Penis (tissue), 1 donor: ENCODE measurements around the genes PID1 and FBXO36.

- PRO-cap: no peak
Measured at GRCh38 chr2:227555278-227555981, 43.3 kb upstream of the SCYGR2 start.

GRCh38 chr2:227555982-227557177 is 42.3 kb upstream of the SCYGR2 start:
- PRO-cap: no peak

DNA sequence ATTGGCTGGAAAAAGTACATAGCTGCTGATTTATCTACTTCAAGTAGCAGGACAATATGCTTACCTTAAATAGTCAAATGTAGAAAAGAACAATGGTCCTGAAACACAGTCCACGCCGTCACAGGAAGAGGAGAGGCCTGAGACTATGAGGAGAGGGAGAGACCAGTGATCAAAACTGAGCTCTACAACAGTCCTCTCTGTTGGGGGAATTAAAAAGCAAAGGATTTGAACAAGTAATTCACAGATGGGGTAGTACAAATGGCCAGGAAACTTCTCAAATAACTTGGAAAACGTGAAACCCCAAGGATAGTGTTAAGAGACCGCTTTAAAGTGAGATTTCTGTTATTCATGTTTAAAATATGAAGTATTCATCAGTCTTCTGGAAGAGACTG is 20.1 kb downstream of the SCYGR8 start:
- PRO-cap: no peak

- PRO-cap: no peak
Measured at GRCh38 chr2:227805425-227806053, 8.1 kb upstream of the CCL20 start.

- PRO-cap: no peak
Measured at GRCh38 chr2:228179968-228181162, 1.1 kb downstream of the SPHKAP start.

DNA sequence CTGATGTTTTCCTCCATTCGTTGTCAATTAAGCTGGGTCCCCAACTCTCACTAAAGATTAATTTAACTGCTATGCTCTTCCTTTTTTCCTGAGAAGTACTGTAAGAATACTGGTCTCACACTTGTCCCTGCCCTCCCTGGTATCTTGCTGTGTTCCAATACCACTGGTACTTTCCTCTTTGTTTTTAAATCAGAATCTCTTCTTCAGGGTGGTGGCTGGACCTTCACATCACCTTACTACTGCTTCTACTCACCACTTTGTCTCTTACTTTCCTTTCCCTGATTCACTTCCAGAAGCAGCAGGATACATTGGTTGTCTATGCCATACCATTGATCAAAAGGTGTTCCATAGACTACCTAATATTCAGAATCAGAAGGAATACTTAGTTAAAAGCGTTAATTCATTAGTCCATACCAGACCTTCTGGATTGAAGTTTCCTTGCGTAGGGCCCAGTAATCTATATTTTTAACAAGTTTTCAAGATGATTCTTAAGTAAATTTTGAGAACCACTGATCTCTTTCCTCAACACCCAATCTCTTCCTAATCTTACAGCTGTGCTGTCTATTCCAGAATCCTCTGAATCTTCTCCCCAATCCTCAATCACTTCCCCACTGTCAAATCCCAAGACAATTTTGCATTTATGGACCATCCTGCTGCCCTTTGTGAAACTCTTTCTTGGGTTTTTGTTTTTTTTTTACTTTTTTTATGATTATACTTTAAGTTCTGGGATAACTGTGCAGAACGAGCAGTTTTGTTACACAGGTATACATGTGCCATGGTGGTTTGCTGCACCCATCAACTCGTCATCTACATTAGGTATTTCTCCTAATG is 195.2 kb downstream of the PID1 start:
- PRO-cap: no peak

DNA sequence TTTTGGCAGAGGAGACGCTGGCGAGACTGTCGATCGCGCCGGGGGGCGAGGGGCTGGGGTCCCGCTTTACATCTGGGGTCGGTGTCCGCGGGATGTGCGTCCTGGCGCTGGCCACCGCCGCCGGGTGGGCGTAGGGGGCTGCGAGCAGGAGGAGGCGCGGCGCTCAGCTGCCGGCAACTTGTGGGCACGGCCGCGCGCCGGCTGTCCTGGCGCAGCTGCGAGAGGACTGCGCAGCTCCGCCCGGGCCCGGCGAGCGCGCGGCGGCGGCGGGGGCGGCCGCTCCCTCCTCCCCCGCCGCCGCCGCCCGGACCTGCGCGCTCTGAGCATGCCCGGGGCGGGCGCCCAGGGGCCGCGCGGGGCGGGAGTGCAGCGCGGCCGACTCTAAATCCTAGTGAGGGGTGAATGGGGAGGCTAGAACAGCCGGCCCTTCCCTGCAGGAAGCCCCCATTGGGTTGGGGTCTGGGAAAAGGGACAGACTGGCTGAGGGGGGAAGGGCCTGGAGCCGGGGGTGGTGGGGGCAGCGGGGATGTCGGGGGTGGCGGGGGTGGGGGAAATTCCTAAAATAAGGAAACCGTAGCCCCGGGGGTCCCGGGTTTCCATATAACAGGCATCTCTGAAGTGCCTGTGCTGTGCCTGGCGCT is at the start of gene PID1:
Gene PID1 (minus strand): TSS at position 230 of the 641 bp plus-strand sequence.
- PRO-cap: bidirectional peak, plus-strand start at position 326 of the sequence, minus-strand start at position 224 of the sequence

DNA sequence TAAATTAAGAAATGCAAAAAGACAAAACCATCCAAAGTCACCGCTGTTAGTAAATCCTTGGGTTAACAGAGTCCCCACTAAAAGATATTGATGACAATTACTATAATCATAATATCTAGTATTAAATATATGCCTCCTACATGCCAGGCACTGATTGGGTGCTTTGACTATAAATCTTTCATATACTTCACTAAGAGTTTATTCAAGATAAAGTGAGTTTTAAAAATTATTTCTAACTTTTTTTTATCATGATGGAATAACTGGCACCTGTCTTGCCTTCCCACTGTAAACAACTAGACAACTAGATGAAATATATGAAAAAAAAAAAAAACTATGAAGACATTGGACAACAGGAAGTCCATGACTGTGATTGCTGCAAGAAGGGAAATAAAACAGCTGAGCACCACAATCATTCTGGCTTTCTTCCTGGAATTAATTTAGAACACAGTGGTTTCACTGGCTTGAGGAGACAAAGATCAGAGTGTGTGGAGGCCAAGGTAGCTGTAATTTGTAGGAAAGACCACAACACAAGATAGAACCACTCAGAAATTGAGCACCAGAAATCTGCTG is 121.0 kb upstream of the PID1 start:
- PRO-cap: no peak

DNA sequence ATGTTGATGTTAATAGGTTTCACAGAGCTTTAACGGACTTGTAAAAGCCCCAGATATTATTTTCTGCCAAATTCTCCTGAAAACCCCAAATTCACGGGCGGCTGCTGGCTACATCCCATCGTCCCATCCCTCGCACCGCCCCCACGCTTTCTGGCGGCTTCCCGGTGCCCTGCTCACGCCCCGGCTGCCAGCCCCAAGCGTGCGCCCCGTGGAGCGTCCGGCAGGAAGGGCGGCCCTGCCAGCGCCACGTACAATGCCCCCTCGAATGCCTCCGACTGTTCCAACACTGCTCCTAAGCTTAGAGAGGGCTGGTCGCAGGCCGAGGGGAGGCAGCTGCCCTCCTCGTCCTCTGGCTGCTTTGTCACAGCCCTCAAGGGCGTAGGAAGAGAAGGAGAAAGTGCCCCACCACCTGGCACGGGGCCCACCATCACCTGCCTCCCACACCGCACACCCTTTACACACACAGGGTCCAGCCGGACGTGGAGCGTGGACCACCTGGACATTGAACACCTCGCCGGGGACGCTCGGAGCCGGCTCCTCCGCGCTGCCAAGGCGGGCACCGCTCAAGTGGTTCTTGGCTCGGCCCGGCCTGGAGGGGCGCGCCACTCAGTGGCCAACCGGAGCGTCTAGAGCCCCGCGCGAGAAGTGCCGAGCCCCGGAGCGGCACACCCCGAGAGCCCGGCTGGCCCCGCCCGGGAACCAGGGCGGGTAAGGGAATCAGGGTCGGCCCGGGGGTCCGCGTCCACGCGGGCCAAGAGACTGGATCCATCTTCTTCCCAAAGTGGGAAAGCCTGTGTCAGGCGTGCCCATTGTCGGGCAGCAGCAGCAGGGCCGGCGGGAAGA is 881 bp downstream of the DNER start:
- PRO-cap: no peak

GRCh38 chr2:229921022-229921553 is 721 bp downstream of the TRIP12 start:
- PRO-cap: bidirectional peak, plus-strand start at chr2:229921457, minus-strand start at chr2:229921305

DNA sequence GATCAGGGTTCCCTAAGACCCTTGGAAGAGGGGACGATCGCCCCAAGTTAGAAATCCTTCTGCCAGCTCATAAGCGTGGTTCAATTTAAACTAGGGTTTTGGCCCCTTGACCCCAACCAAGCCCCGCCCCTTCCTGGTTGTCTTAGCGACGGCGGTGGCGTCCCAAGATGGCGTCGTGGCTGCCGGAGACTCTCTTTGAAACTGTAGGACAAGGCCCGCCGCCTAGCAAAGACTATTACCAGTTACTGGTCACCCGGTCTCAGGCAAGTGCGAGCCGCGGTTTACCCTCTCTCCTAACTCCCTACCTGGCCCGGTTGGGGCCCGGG is at the start of gene FBXO36:
Gene FBXO36 (plus strand): TSS at position 157 of the 326 bp plus-strand sequence.
- PRO-cap: bidirectional peak, plus-strand start at position 145 of the sequence, minus-strand start outside the sequence

GRCh38 chr2:230130422-230131675 is 62.1 kb upstream of the SLC16A14 start:
- PRO-cap: unidirectional peak, plus-strand start at chr2:230130980

GRCh38 chr2:230203167-230203777 is 16.5 kb downstream of the SP110 start:
- PRO-cap: no peak

DNA sequence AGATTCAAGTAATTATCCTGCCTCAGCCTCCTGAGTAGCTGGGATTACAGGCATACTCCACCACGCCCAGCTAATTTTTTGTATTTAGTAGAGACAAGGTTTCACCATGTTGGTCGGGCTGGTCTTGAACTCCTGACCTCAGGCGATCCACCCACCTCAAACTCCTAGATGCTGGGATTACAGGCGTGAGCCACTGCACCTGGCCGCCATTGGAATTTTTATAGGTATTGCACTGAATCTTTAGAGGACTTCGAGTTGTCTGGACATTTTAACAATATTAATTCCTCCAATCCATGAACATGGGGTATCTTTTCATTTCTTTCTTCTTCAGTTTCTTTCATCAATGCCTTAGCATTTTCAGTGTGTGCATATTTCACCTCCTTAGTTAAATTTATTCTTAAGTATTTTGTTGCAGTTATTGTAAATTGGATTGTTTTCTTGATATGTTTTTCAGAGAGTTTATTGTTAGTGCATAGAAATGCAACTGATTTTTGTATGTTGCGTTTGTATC is 36.3 kb downstream of the SP100 start:
- PRO-cap: no peak

DNA sequence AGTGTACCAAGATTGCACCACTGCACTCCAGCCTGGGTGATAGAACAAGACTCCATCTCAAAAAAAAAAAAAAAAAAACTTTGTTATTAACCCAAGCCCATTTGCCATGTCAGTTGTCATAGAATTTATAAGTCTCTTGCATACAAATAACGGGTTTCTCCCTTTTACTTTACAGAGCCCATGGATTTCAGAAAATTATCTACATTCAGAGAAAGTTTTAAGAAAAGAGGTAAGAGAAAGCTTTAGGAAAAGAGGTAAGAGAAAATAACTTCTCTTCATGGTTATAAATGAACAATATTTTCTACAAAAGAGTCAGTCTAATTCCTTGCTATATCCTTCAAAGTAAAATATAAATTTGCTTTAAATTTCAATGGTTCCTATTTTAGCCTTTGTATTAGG is 50.1 kb downstream of the SP100 start:
- PRO-cap: no peak

DNA sequence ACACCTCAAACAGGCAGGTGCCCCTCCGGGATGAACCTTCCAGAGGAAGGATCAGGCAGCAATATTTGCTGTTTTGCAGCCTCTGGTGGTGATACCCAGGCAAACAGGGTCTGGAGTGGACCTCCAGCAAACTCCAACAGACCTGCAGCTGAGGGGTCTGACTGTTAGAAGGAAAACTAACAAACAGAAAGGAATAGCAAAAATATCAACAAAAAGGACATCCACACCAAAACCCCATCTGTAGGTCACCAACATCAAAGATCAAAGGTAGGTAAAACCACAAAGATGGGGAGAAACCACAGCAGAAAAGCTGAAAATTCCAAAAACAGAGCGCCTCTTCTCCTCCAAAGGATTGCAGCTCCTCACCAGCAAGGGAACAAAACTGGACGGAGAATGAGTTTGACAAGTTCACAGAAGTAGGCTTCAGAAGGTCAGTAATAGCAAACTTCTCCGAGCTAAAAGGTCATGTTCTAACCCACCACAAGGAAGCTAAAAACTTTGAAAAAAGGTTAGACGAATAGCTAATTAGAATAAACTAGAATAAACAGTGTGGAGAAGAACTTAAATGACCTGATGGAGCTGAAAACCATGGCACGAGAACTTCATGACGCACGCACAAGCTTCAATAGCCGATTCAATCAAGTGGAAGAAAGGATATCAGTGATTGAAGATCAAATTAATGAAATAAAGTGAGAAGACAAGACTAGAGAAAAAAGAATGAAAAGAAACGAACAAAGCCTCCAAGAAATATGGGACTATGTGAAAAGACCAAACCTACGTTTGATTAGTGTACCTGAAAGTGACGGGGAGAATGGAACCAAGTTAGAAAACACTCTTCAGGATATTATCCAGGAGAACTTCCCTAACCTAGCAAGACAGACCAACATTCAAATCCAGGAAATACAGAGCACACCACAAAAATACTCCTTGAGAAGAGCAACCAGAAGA is 110.4 kb downstream of the SP100 start:
- PRO-cap: no peak

GRCh38 chr2:230527217-230527878 is 111.3 kb downstream of the SP100 start:
- PRO-cap: no peak

GRCh38 chr2:230811246-230811770 is 53.4 kb upstream of the ITM2C start:
- PRO-cap: no peak

- PRO-cap: no peak
Measured at GRCh38 chr2:230878324-230878768, 13.6 kb downstream of the ITM2C start.

- PRO-cap: no peak
Measured at GRCh38 chr2:231036007-231036553, 1.2 kb upstream of the C2orf72 start.